Renal cortical epithelial cell (primary cell): ENCODE results near the genes CPLX1, IDUA and UVSSA.

GRCh38 chr4:74040-74795, 21.1 kb downstream of the ZNF595 start:
- RRBS: no CpG with 5 or more reads among the region's 5 CpGs

DNA sequence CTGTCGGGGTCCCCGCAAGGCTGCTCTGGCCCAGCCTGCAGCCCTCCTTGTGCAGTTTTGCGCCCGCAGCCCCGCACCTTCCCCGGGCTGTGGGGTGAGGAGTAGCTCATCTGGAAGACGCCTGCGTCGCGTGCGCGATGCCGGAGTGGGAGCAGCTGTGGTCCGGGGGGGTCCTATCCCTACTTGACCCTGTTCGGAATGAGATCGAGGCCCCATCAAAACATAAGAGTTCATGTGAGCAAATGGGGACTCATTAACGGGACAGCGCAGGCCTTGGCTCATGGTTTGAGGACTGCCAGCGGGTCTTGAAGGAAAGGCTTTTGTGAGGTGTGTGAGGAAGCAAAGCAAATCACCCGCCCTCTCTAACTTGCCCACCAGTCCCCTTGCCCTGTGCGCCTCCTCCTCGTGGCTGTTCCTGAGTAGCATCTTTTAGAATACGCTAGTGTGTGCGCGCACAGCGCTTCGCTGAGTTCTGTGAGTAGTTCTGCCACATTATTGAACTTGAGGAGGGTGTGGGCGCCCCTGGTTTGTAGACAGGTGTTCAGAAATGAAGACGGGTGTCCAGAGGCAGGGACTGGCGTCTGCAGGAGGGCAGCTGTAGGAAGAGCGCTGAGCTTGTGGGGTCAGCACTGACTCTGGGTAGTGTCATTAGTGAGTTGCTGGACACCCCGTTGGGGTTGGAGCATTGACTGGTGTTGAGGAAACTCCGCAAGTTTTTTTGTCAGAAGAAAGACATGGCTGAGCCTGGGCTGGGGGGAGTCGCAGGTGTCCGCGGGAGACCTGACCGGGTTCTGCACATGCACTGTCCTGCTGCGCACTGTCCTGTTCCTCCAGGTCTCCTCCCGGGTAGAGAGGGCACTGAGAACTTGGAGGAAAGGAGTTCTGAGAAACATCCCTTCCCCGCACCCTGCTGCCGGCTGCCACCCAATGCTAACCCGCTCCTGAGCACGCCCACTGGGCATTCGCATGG, 88.9 kb downstream of the ZNF718 start:
- RRBS: 19% methylated on average over 10 of the region's 44 CpGs

- RRBS: no CpG with 5 or more reads among the region's 7 CpGs
These were observed 32.9 kb downstream of the ZNF721 start for GRCh38 chr4:465918-466685.

- RRBS: under 1% methylated on average over 8 of the region's 29 CpGs
These were observed 678 bp downstream of the PIGG start for GRCh38 chr4:499495-500281.

DNA sequence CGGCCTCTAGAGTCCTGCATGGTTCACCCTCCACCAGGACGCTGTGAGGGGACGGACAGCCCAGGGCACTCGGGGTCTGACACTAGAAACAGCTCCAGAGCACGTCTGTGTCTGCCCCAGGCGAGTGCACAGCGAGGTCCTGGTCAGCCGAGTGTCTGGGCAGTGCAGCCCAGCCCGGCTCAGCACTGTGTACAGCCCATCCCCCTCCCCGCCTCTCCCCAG, 8.1 kb downstream of the ATP5ME start:
- RRBS: no CpG with 5 or more reads among the region's 10 CpGs

DNA sequence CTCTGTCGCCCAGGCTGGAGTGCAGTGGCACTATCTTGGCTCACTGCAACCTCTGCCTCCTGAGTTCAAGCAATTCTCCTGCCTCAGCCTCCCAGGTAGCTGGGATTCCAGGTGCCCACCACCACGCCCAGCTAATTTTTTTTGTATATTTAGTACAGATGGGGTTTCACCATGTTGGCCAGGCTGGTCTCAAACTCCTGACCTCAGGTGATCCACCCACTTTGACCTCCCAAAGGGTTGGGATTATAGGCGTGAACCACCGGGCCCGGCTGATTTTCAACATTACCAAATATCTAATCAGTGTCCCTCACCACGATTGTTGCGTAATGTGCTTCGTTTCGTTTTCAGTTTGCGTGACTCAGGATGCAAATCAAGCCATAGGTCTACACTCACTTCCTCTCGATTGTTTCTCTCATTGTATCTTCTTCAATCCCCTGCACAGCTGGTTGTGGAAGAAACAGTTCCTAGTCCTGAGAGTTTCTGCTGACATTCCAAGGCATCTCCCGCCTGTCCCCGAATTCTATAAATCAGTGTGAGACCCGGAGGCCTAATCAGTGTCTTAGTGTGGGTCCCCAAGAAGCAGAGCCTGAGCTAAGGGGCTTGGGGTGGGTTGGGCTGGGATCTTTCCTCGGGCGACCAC, 6.3 kb upstream of the PCGF3 start:
- RRBS: no CpG with 5 or more reads among the region's 16 CpGs

- RRBS: 61% methylated on average over 5 of the region's 25 CpGs
These were observed 46.7 kb downstream of the PCGF3 start for GRCh38 chr4:752150-752829.

DNA sequence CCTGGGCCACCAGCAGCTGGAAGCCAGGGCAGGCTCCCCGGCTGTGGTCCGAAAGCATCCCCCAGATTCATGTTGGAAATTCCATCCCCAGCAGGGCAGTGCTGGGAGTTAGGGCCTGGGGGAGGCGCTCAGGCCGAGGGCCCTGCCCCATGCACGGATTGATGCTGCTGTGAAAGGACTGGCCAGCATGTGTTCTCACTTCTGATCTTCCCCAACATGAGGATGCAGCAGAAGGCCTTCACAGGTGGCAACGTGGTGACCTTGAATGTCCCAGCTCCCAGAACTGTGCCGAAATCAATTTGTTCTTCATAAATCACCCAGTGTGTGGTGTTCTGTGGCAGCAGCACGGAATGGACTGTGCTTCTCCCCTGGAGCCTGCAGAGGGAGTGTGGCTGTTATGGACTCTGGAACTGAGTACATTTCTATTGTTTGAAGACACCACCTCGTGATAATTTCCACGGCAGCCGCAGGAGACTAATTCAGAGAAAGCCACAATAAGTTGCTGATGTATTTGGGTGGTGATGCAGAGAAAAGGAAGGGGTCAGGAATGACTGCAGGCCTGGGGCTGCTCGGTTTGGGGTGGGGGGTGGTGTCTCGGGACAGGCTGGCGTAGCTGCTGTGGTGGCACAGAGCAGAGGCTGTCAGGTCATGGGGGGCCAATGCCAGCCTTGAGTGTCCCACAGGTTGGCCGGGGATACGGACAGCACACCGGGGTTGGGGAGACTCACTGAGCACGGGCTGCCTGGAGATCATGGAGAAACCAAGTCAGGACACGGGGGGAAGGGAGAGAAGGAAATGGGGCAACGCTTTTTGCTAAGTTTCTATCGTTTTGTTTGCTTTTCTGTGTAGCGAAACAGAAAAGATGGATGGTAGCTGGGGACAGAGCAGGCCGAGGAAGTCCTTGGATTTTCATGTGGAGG, 57.0 kb downstream of the PCGF3 start:
- RRBS: no CpG with 5 or more reads among the region's 23 CpGs

DNA sequence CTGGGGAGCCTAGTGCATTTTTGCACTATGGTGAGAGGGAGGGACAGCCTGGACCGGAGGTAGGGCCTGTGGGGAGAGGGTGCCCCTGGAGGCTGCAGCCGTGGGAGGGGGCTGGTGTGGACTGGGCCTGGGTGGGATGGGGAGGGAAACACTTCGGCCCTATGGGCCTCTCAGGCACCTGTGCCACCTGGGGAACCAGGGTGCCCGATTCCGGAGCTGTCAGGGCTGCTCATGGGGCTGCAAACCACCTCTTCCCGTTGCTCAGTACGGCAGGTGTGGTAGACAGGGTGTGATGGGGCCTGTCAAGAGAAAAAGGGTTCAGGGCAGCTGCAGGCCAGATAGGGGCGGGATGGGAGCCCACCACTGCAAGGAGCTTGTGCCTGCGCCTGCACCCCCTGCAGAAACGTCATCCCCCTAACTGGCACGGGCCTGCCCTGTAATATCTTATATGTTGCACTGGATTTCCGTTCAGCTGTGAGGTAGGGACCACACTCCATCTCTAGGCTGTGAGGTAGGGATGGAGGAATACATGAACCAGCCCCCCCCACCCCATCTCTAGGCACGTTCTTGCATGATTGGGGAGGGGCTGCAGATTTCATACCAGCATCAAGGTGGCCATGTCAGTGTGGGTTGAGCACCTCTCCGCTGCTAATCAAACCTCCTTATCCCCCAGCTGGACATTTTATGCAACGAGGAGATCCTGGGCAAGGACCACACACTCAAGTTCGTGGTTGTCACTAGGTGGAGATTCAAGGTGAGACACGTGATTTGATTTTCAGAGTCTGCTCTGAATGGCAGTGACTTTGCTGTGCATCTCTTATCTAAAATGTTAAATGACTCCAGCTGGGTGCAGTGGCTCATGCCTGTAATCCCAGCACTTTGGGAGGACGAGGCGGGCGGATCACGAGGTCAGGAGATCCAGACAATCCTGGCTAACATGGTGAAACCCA, 59.0 kb downstream of the PCGF3 start:
- RRBS: no CpG with 5 or more reads among the region's 21 CpGs

GRCh38 chr4:787428-788173, 38.3 kb downstream of the CPLX1 start:
- RRBS: no CpG with 5 or more reads among the region's 24 CpGs

DNA sequence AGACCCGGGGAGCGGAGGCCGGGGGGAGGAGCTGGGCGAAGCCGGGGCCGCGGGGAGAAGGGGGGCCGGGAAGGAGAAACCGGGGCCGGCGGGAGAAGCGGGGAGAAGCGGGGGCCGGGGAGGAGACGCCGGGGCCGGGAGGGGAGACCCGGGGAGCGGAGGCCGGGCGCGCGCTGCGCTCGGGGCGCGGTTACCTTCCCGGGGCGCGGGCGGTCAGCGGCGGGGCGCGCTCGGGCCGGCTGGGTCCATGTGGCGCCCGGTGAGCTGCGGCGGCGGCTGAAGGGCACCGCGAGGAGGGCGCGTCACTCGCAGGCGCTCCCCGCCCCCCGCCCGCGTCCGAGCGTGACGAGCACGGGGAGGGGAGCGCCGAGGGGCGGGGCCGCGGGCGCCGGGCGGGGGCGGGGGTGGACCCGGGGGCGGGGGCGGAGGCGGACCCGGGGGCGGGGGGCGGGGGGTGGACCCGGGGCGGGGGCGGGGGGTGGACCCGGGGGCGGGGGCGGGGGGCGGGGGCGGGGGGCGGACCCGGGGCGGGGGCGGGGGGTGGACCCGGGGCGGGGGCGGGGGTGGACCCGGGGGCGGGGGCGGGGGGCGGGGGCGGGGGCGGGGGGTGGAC, at the start of gene CPLX1:
Gene CPLX1 (minus strand): TSS at position 278 of the 613 bp plus-strand sequence.
- RRBS: 6% methylated on average over 28 of the region's 93 CpGs

- RRBS: no CpG with 5 or more reads among the region's 16 CpGs
These were observed 19.6 kb downstream of the GAK start for GRCh38 chr4:912408-913073.

GRCh38 chr4:958811-959844, 14.2 kb downstream of the DGKQ start:
- RRBS: no CpG with 5 or more reads among the region's 35 CpGs

DNA sequence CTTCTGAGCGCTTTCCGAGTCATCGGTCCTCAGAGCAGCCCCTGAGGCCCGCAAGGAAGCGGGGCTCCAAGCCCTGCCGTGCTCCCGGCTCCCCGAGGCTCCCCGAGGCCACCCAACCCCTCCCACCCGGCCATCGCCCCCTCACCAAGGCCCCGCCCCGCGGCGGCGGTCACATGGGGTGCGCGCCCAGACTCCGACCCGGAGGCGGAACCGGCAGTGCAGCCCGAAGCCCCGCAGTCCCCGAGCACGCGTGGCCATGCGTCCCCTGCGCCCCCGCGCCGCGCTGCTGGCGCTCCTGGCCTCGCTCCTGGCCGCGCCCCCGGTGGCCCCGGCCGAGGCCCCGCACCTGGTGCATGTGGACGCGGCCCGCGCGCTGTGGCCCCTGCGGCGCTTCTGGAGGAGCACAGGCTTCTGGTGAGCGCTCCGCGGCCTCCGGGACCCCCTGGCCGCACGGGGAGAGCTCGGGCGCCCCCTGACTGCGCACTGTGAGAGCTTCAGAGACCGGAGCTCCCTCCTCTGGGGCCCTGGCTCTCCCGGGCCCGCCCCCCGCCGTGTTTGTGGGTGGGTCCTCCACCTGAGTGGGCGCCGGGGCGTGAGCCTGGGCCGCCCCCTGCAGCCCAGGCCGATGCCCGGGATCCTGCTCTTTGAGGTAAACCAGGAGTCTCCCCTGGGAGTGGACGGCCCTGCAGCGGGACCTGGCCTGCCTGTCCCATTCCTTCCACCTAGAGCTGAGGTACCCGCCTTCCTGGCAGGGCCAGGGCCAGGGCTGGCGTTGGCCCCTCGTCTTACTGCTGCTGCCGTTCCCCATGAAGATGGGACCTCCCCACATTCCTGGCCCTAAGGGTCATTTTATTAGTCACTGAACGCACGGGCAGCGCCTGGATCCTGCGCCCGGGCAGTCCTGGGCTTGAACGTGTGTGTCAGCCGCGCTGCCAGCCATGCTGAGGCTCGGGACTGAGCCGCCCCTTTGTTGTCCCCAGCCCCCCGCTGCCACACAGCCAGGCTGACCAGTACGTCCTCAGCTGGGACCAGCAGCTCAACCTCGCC, at the start of gene IDUA:
Gene IDUA (plus strand): TSS at position 216 of the 1,047 bp plus-strand sequence.
- RRBS: 2% methylated on average over 35 of the region's 87 CpGs

DNA sequence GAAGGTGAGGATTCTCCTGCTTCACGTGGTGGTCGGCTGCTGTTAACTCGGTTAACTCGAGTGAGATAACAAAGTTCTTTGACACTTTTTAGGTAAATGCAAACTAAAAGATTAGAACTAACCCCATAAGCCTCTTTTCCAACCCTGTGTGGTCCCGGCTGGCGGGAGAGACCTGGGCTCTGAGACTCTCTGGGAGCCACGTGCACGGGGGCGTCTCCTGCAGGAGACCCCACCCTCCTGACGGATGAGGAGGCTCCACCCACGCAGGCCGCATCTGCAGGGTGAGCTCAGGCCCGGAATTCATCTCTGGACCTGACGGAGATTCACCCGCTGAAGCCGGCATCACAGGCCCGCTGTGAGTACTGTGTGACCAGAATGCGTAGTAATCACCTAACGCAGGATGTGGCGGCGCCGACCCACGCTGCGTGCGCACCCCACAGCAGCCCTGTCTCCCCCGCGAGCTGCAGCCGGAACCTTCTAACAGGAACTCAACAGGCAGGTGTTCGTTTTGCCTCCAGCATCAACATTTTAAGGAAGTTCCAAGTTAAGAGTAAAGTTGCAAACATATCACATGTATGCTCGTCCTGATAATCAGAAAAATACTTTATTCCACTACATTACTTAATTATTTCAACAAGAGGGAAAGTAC, 44.4 kb downstream of the FGFRL1 start:
- RRBS: no CpG with 5 or more reads among the region's 30 CpGs

GRCh38 chr4:1126891-1127535, 13.6 kb upstream of the RNF212 start:
- RRBS: no CpG with 5 or more reads among the region's 1 CpG

GRCh38 chr4:1222135-1223050, 26.5 kb downstream of the CTBP1 start:
- RRBS: no CpG with 5 or more reads among the region's 38 CpGs

- RRBS: 18% methylated on average over 5 of the region's 16 CpGs
These were observed 3.2 kb downstream of the CTBP1 start for GRCh38 chr4:1245734-1246162.

DNA sequence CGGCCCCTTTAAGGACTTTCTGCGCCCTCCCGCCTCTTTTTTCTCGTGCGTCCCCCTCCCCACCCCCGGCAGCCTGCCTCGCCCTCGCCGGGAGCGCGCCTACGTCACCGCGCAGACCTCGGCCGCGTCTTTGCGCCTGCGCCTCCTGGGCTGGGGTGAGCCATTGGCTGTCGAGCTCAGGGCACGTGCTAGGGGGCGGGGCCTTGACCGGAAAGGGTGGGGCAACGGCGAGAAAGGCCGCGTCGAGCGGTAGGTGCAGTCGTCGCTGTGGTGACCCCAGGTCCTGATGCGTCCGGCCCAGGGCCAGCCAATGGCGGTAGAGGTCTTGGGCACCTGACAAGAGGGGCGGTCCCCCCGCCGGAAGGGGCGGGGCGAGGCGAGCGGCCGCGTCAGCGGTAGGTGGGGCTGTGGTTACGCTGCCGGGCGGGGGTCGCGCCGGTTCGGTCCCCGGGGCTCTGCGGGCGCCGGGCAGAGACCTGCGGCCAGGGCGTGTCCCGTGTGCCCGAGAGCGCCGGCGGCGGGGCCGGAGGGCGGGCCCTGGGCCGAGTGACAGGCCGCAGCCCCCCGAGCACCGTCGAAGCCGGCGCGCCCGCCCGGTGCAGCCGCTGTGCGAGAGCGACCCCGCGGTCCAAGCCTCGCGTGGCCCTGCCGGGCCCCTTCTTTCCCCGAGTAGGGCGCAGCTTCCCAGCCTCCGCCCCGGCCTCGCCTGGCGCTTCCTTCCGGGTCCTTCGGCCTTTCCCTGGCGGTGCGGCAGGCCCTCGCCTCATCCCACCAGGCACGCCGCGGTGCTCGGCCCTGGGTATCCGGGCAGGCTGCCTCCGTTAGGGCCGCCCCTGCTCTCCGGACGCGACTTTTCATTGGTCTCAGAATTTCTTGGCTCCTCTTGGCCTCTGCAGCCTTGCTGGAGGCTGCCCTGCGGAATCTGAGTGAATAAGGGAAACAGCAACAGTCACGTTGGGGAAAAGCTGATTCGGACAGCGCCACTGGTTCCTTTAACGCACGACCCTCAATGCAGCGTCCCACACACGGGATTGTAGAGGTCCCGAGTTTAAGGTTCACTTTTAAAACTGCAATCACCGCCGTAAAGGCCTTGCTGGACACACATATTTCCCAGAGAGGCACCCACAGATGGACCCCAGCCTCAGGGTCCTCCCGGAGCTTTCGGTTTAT, at the start of gene UVSSA:
Gene UVSSA (plus strand): TSS at position 374 of the 1,170 bp plus-strand sequence.
- RRBS: 2% methylated on average over 66 of the region's 117 CpGs

DNA sequence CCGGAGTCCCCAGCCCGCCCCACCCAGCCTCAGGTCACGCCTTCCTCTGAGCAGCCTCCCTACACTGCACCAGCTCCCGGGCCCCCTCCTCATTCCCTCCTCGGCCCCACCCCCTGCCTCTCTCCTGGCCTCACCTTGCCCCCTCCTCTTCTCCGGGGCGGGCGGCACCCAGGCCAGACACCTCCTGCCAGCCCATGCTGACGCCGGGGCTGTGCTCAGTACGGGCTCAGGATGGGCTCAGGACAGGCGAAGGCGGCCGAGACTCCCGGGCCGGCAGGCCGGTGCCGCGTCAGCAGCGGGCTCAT, 127.4 kb downstream of the FAM53A start:
- RRBS: 4% methylated on average over 13 of the region's 20 CpGs